Epithelial cell of alveolus of lung (primary cell): ENCODE measurements around the gene IP6K2.

GRCh38 chr3:47428299-47429584 lies 47.0 kb downstream of the SCAP start:
- RAMPAGE, long total RNA: no peak
- RRBS: 94% methylated on average over 3 of the region's 18 CpGs

DNA sequence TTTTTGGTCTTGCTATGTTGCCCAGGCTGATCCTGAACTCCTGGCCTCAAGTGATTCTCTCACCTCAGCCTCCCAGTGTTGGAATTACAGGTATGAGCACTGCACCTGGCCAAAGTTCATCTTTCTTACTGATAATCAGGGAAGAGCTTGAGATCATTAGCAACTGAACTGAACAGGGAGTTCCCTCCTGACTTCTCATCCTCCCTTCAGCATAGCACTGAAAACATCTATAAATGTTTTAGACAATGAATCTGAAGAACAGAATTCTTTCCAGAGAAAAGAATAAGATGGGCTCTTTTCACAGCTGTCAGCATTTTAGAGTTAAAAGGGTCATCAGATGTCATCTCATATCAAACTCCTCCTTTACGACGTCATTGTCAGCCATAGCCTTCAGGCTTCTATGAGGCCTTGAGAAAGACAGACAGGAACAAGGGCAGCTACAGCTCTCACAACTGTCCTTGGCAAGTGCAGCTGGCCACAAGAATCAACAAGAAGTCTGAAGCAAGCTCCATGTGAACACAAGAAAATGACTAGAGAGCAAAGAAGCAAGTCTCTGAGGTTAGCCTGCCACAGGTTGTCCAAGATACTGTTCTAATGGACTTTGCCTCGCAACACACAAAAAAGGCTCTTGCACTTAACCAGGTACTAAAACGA lies 33.7 kb downstream of the SCAP start:
- RAMPAGE, long total RNA: no peak
- RRBS: no CpG with 5 or more reads among the region's 4 CpGs

DNA sequence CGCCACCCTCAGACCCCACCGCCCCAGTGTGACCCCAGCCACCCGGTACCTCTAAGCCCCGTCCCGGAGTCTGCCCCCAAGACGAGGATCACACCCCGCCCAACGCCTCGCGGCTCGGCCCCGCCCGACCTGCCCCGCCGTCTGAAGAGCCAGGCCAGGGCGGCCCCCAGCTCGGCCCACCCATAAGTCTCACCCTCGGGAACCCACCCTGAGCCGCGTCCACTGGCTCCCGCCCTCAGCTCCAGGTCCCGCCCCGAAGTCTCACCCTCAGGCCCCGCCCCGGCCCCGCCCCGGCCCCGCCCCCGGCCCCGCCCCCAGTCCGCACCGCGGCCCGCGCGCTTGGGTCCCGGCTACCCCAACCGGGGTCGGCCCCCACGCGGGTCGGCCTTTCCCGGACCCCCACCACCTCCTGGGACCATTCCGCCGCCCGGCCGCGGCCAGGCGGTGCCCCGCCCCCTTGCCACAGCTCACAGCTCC lies 587 bp downstream of the CSPG5 start:
- RAMPAGE, long total RNA: no peak
- RRBS: 3% methylated on average over 14 of the region's 50 CpGs

- RAMPAGE, long total RNA: no peak
- RRBS: no CpG with 5 or more reads among the region's 1 CpG
Observed at GRCh38 chr3:47851262-47851770, 48.4 kb downstream of the DHX30 start.

- RAMPAGE, long total RNA: no peak
- RRBS: 87% methylated on average over 14 of the region's 23 CpGs
Observed at GRCh38 chr3:47852558-47853036, 49.7 kb downstream of the DHX30 start.

DNA sequence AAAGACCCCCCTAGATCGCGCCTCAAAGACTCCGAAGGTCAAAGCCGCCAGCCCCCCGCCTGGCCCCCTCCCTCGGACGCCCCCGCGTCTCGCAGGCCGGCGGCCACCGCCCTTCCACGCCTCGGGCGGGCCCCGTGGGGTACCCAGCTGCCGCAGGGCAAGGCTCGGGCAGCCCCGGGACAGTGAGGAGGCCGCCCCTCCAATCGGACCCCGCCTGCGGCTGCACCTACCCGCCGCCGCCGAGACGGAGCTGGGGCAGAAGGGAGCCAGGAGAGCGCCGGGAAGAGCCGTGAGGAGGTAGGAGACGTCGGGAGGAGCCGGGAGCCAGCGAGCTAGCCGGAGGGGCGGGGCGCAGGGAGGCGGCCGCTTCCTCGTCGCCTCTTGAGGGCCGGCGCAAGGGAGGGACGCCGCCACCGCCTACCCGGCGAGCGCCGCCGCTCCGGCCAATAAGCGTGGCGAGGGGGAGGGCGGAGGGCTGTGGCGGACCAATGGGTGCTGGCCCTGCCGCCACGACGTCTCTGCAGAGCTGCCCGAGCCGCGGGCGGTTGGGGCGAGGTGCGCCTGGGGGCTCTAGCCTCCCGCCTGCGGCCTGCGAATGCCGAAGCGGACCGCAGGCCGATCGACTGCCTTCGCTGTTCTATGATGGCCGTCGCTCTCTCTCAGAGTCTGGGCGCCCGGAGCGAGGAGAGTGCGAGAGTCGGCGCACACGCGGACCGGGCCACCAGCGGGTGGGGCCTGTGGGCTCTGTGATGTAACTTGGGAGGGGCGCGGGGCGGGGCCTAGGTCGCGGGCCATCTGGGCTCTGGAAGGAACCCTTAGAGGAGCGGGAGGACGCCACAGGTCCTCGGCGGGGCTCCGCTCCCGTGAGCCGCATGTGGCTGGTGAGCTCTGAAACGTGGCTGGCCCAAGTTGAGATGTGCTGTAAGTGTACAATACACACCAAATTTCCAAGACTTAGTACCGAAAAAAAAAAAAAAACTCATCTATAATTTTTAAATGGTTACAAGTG lies 72.6 kb upstream of the MAP4 start:
- RAMPAGE, long total RNA: start-site peak on the minus strand centred at position 309 of the sequence, 105 bp wide, 1,259 and 1,507 reads in 2 replicates
- RRBS: 1% methylated on average over 32 of the region's 102 CpGs

DNA sequence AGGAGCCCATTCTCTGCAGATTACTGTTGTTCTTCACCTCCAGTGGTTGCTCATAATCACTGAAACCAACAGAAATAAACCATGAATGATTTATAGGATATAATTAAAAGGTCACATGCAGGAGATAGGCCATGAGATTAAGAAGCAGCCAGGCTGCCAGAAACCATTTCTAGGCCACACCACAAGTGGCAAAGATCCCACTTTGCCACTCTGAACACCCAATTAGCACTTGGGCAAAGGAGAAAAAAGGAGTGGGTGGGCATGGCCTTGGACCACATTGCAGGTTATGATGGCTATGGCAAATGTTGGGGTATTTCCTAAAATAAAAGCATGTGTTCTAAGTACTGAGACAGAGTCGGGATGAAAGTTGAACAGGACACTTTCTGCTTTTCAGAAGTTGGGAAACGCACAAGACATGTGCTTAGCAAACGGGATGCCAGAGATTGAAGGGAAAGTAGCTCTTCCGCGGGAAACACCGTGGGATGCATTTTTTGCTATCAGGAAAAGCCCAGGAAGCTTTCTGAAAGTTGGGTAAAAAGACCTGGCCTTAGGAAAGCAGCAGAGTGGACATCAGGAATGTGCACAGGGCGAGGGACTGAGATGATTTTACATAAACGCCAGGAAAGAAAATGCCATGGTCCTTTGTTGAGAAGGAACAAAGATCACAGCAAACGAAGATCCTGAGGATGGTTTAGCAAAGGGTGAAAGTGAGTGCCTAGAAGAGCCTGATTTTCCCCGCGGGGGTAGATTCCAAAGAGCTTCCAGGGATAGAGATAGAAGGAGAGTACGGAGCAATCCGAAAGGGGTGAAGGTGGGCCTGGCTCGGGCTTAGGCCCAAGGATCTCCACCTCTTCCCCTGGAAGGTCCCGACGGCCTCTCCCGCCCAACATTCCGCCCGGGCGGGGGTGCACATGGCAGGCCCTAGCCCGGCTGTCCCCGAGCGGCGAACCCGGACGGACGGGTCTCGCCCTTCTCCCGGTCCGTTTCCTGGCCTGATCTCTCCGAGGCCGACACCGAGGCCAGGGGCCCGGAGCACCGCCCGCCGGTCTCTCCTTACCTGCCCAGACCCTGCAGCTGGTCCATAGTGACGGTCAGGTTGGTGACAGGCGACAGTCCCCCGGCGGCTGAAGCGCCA lies 1.1 kb downstream of the CDC25A start:
- RAMPAGE, long total RNA: no peak
- RRBS: 1% methylated on average over 12 of the region's 42 CpGs

GRCh38 chr3:48335269-48335636 lies 1.8 kb upstream of the SPINK8 start:
- RAMPAGE, long total RNA: no peak
- RRBS: no CpG with 5 or more reads among the region's 8 CpGs

DNA sequence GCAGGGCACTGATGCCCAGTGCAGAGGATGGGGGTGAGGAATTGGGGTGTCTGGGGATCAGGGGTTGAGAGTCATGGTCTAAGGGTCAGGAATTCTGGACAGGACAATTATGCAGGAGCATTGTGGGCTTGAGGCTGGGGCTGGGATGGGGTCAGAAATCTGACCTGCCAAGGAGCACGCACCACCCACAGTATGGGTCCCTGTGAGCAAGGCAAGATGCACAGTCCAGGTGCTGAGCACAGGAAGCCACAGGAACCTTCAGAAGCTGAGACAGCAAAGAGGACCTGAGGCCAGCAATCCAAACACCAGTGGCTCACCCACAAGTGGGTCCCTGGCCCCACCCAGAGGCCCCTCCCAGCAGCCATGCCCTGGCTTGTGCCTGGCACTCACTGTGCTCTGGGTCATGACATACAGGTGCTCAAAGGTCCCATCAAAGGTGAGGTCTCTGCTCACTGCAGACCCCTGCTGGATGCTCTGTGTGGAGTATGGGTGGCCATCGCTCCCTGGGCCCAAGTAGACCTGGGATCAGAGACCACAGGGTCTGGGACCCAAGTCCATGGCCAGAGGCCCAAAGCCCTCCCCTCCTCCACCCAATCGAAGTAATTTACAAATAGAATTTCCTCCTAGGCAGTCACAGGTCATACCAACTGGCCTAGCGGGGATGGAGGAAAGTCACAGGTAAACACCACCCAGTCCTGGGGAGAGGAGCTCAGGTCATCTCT lies 7.8 kb downstream of the PLXNB1 start:
- RAMPAGE, long total RNA: no peak
- RRBS: no CpG with 5 or more reads among the region's 4 CpGs

- RAMPAGE, long total RNA: no peak
- RRBS: no CpG with 5 or more reads among the region's 17 CpGs
Observed at GRCh38 chr3:48426954-48428094, 2.6 kb downstream of the PLXNB1 start.

- RAMPAGE, long total RNA: no peak
- RRBS: no CpG with 5 or more reads among the region's 5 CpGs
Observed at GRCh38 chr3:48467691-48468310, 1.8 kb downstream of the TREX1 start.

GRCh38 chr3:48507126-48508321 lies 3.5 kb upstream of the SHISA5 start:
- RAMPAGE, long total RNA: no peak
- RRBS: no CpG with 5 or more reads among the region's 16 CpGs

GRCh38 chr3:48687101-48687629 lies 1.4 kb upstream of the NCKIPSD start:
- RAMPAGE, long total RNA: no peak
- RRBS: no CpG with 5 or more reads among the region's 4 CpGs

DNA sequence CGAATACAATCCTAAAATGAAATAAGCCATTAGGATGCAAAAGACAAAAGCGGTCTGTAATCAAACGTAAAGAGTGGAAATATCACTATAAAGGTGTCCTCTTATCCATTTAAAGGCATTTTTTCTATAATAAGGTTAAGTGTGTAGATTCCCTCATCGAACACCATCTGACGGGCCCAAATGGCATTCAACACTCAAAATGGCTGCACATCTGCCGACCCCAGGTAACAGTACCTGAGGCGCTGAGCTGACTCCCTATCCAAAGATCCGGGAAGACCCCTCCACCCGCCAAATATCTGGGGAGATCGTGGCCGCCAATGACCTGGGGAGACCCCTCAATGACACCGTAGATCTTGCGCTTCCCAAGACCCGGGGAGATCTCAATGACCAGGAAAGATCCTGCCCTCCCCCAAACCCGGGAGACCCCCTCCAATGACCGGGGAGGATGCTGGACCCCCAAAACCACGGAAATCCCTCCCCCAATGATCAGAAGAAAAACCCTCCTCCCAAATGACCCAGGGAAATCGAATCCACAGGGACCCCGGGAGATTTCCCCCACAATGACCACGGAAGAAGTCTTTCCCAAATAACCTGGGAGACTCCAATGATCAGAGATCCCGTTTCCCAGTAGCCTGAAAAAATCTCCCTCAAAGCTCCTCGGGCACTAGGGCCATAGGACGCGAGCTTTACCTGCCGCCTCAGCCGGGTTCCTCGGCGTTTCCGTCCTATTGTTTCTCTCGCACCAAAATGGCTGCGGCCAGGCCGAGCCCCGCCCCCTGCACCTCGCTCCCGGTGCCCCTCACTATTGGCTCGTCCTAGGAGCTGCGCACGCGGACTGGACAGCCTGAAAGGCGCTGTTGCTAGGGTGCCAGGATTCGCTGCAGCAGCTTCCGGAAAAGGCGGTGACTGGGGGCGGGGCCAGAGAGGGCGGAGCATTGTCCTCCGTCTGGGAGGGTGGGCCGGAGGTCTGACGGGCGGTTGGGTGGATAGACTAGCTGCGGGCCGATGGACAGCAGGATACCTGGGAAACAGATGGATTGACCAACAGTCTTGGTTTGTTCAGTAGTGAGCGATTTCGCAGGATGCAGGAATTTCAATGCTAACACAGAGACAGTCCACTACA lies at the start of gene IP6K2:
Gene IP6K2, minus strand, starts transcription at position 755 of the 1,123 bp plus-strand sequence.
- RAMPAGE, long total RNA: start-site peak on the minus strand centred at position 734 of the sequence, 33 bp wide, 708 and 95 reads in 2 replicates
- RRBS: 1% methylated on average over 25 of the region's 53 CpGs

DNA sequence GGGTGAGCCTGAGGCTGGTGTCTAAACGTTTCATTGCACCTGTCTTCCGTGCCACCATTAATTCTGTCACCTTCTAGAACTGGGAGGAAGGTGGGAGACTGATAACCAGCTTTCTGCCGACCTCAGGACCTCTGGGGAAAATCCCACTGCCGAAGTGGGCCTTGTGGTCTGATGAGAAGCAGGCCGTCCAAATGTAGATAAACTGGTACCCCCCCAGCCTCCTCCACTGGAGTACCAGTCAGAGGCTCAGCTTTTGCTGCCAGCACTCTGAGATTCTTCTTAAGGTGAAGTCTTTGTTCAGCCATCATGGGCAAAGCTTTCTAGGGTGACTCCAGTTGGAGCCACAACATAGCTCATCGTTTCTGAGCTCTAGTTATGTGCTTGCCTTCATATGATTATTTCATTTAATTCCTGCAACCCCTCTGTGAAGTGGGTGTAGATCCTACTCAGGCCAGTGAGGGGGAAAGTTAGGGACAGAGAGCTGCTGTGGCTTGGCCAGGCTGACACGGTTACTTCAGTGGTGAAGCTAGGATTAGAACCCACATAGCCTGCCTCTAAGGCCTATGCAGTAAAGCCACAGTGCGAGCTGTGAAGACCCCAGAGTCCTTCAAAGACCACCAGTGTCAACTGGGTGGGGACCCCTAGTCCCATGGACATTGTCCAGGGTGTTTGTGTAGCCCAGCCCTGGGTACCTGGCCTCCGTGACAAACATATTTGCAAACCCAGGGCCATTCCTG lies 1.3 kb downstream of the P4HTM start:
- RAMPAGE, long total RNA: no peak
- RRBS: no CpG with 5 or more reads among the region's 9 CpGs

GRCh38 chr3:49173216-49174038 lies 2.0 kb downstream of the KLHDC8B start:
- RAMPAGE, long total RNA: no peak
- RRBS: no CpG with 5 or more reads among the region's 6 CpGs

GRCh38 chr3:49266417-49267458 lies 10.3 kb downstream of the C3orf62 start:
- RAMPAGE, long total RNA: no peak
- RRBS: no CpG with 5 or more reads among the region's 9 CpGs

DNA sequence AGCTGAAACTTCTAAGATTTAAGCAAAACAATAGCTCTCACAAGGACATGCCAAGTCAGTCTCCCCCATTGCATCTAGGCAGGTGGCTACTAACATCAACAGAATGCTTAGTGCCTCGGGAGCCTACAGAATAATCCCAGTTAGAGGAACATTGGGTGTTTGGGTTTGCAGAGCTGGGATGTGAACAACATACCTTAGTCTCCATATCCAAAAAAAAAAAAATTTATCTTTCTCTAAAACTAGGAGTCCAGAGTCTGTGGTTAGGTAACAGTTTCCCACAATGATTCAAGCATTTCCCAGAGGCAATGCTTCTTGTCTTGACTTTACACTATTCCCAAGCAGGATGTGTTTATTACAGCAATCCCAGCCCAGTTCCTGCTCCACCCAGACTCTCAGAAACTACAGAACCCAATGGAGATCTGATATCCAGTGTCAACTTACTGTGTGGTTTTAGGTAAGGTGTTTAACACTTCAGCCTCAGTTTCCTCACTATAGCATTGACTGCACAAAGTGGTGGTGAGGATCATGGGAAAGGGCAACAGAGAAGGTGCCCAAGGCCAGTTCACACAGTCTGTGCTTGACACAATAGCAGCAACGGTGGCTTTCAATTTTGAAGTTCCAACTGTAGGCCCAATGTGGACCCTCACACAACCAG lies 2.3 kb upstream of the C3orf62 start:
- RAMPAGE, long total RNA: no peak
- RRBS: no CpG with 5 or more reads among the region's 2 CpGs

GRCh38 chr3:49352244-49352884 lies 5.8 kb downstream of the GPX1 start:
- RAMPAGE, long total RNA: no peak
- RRBS: no CpG with 5 or more reads among the region's 4 CpGs

GRCh38 chr3:49362419-49362643 lies 4.2 kb upstream of the GPX1 start:
- RAMPAGE, long total RNA: no peak
- RRBS: no CpG with 5 or more reads among the region's 3 CpGs